Umbilical cord (tissue), 2 donors: ENCODE results near the genes AUH and OGN.

DNA sequence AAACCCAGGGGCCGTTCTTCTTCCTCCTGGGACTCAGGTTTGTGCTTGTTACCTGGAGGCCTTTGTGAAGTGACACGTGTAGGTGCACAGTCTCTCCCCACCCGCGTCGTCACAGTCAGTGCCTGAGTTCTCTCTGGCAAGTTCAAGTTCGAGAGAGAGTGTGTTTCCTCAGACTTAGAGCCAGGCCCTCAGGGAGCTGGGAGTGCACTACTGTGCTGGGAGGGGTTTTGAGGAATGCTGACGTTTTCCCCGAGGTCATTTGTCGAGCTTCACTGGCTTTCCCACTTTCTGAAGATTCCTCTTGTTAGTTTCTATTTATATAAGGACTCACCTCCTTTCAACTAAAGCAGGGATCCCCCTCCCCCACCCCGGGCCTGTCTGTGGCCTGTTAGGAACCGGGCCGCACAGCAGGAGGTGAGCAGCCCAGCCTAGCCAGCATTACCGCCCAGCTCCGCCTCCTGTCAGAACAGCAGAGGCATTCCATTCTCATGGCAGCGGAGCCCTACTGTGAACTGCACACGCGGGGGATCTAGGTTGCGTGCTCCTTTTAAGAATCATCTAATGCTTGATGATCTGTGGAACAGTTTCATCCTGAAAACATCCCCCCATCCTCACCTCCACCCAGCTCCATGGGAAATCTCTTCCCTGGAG lies 209.1 kb downstream of the DIRAS2 start:
- RAMPAGE, long total RNA, result no peak

GRCh38 chr9:90800558-90800959 lies 1.1 kb upstream of the SYK start:
- RAMPAGE, long total RNA, result no peak

DNA sequence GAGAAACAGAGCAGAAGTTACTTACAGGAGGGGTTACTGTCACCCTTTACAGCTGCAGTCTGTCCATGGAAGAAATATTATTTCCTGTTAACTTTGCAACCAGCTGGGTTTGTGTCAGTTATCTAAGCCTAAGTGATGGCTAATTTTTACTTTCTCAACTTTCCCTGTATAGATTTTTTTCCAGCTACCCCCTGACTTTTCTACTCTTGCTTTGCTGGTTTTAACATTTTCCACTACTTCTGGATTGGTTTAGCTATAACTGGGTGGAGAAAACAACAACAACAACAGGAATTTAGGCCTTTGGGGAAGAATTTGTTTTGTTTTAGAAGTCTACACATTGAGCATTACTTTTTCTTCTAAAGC lies 2.7 kb downstream of the SYK start:
- RAMPAGE, long total RNA, result no peak

GRCh38 chr9:90838729-90839359 lies 37.2 kb downstream of the SYK start:
- RAMPAGE, long total RNA, result no peak

DNA sequence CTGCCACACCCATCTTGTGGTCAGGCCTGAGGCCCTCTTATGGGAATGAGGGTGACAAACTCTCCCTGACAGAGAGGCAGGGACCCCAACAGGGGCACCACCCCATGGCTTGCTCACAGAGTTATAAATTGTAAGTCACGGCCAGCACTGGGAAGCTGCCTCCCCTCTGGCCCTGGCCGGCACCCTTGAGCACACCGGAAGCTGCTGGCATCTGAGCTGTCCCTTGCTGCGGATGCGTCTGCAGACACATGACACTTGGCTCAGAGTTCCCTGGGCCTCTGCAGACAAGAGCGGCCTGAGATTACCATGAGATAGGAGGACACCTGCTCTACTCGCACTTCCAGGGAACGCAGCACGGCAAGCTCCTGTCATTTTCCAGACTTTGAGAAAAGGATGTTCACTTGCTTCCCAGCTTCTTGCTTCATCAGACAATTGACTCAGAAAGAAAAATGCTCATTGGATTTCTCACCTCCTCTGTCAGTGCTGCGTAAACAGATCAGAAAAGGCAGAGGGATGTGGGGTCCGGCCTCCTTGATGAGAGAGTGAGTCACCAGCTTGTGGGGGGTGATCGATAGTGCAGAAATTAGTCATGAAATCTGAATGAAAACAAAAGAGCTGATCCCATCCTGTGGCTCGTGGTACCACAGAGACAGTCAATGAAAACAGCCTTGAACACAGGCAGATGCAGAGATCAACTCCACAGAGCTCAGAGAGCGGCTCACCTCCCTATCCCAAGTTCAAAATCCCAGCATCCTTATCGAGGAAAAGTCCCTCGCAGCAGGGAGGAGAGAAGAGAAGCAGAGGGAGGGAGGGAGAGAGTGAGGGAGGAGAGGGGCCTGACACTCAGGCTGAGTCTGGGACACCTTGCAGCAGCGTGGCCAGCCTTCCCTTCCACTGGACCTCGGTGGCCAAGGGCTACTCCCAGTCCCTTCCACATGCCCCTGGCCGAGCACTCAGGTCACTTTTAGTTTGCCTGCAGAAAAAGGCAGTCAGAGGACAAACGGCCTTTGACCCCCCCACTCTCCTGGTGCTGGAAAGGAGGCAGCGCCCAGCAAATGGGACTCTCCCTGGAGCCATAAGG lies 270.0 kb downstream of the SYK start:
- RAMPAGE, long total RNA, result no peak

GRCh38 chr9:91101666-91102479 lies 259.8 kb downstream of the AUH start:
- RAMPAGE, long total RNA, result no peak

DNA sequence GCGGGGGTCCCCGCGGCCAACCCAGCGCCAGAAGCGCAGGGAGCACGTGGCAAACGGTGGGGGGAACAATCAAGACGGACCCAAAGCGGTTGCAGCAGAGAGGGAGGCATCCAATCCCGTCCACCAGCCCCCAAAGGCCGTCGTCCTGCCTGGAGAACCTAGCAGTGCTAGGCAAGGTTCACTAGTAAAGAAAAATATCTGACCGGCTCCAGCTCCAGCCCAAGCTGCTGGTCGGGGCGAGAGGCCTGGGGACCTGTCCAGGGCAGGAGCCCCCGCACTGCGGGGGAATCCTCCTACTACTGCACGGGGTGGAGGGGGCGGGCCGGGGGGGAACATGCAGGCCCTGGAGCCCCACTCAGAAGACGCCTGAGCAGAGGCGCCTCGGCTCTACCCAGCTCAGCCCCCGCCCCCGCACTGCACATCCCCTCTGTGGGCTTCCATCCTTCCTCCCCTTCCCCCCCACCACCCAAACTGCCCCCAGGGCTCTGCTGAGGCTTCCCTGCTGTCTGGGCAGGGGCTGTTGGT lies 201.3 kb downstream of the AUH start:
- RAMPAGE, long total RNA, result no peak

- RAMPAGE, long total RNA, result no peak
Observed at GRCh38 chr9:91192802-91193308, 168.9 kb downstream of the AUH start.

GRCh38 chr9:91361153-91362242 lies at the start of gene AUH:
Gene AUH (minus strand): TSS chr9:91361918.
- RAMPAGE, long total RNA, result no peak

DNA sequence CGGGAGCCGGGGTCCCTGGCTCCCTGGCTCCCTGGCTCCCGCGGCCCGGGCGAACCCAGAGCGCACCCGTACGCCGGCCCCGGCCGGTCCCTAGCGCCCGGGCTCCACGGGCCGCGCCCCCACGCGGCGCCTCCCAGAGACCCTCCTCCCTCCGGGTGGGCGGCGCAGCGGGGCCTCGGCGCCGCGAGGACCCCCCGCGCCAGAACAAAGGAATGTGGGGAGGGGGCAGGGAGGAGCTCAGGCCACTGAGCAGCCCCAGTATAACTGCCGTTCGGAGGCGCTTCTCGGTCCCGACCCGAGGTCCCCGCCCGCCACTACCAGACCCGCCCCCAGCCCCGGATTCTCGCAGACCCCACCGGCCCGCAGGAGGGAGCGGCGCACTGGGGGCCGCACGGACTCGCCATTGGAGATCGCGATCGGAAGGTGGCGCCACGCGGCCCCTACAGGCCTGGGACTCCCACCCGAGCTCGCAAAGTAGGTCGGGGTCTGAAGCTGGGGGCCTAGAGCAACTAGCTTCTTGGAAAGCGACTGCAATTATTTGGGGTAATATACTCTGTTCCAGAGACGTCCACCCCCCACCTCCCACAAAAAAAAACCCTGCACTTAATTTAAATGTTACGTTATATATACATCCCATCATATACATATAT lies 2.3 kb downstream of the NFIL3 start:
- RAMPAGE, long total RNA, result no peak

GRCh38 chr9:91424913-91425520 lies 1.4 kb upstream of the NFIL3 start:
- RAMPAGE, long total RNA, result no peak

- RAMPAGE, long total RNA, result no peak
Observed at GRCh38 chr9:91873605-91874132, 76.4 kb downstream of the ROR2 start.

DNA sequence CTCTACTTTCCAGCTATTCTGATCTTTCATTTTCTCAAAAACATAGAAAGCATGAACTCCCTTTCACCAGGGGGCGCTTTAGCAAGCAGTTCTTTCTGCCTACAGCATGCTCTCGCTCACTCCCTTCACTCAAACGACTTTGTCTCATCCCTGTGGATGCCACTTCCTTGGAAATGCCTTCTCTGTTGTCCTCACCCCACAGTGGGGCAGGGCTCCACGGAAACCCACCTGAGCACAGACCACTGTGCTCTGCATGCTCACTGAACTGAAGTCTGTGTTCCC lies 4.8 kb upstream of the ROR2 start:
- RAMPAGE, long total RNA, result no peak

- RAMPAGE, long total RNA, result no peak
Observed at GRCh38 chr9:92031043-92031469, 81.0 kb upstream of the ROR2 start.

DNA sequence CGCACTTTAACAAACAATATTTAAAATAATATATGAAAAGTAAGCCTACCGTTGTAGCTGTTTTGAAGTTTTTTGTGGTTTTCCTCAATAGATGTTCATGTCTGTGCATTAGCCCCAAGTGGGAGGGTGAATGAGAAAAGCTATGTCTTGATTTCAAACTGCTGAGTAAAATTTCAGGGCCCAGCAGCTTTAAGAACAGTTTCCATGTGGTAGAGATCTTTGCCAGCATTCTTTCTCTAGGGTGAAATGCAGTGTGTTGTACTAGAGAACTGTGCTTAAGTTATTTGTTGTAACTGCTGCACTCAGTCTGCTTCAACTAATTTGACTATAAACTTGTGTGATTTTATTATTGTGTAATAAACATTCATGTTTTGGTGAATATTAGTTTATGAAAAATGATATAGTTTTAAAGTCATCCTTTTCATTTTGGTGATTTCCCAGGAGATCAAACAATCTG lies at the start of gene OGN:
Gene OGN (minus strand): TSS at position 132 of the 457 bp plus-strand sequence.
- RAMPAGE, long total RNA, result start-site peak on the minus strand centred at position 149 of the sequence, 126 bp wide, 1,705 and 1,117 reads in 2 replicates

GRCh38 chr9:92405755-92406469 lies 1.5 kb upstream of the OGN start:
- RAMPAGE, long total RNA, result no peak

DNA sequence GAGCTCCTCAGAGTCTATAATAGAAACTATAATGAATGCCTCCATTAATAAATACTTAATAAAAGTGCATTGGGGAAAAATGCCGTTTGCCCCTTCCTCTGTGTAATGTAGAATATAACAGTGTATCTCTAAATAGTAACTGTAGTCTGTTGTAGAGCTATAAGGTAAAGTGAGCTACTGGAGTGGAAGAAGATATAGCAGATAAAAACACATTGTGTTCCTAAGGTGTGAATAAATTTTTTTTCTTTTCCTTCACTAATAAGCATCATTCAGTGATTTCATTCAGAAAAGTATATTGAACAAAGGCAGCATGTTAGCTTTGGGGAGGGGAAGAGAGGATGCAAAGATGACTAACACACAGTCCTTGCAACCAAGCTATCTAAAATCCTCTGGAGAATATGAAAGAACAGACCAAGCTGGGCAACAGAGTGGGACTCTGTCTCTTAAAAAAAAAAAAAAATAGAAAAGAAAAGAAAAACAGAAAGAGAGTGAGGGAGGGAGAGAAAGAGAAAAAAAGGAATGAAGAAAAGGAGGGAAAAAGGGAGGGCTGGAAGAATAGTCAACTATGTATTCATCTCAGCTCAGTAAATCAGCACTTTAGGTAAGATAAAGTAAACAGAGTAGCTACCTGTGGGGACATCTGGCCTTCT lies 22.2 kb upstream of the OMD start:
- RAMPAGE, long total RNA, result no peak

- RAMPAGE, long total RNA, result no peak
Observed at GRCh38 chr9:92501657-92502078, 34.1 kb downstream of the ECM2 start.

DNA sequence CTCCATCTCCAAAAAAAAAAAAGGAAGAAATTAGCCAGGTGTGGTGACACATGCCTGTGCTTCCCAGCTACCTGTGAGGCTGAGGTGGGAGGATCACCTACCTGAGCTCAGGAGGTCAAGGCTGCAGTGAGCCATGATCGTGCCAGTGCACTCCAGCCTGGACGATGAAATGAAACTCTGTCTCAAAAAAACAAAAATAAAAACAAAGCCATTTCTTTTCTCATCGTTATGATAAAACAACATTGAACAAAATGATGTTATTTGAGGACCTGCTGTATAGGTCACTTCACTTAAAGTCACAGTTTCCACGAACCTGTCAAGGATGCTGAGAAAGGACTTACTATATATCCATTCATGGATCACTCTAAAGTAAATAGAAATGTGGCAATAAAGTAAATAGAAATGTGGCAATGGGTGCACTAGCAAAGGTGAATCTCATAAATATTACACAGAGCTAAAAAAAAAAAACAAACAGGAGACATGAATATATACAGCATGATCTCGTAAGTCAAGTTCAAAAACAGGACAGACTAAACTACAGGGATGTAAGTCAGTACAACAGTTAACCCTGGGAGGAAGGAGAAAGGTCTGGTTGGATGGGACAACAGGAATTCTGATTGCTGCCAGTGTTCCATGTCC lies 45.4 kb downstream of the IPPK start:
- RAMPAGE, long total RNA, result no peak

- RAMPAGE, long total RNA, result no peak
Observed at GRCh38 chr9:92722569-92723694, 41.7 kb downstream of the BICD2 start.